ENCODE data around the genes IRAK1BP1, DOP1A, ME1 and SNX14.

DNA sequence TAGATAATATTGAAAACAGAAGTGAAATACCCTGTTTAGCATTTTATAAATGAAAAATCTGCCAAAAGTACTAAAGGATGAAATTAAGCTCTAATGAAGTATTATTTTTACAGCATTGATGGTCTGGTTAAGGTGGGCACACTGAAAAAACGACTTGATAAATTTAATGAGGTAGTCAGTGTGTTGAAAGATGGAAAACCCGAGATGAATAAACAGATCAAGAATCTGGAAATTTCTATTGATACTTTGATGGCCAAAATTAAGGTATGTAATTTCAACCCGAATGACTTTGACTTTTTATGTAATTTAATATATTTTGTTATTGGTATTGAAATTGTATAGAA, 137.7 kb downstream of the MYO6 start:
- PRO-cap = no peak

GRCh38 chr6:77461326-77461612, 2.0 kb downstream of the HTR1B start:
- PRO-cap = no peak

GRCh38 chr6:78866968-78868144, at the start of gene IRAK1BP1:
Gene IRAK1BP1 (plus strand): TSS chr6:78867551.
- PRO-cap = unidirectional peak, minus-strand start at chr6:78867478

- PRO-cap = no peak
Measured at GRCh38 chr6:79025797-79026404, 52.2 kb downstream of the PHIP start.

GRCh38 chr6:79064083-79064636, 13.9 kb downstream of the PHIP start:
- PRO-cap = no peak

DNA sequence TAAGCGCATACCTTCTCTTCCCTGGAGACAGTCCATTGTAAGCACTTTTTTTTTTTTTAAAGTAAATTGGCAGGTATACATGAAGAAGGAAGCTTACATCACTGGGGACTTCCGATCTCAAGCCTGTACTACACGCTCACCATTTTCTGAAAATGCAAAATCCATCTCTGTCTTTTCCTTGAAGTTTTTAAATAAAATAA, 92.9 kb upstream of the PHIP start:
- PRO-cap = no peak

GRCh38 chr6:80390630-80391200, 284.2 kb downstream of the BCKDHB start:
- PRO-cap = no peak

GRCh38 chr6:81487317-81487862, 265.1 kb downstream of the TENT5A start:
- PRO-cap = no peak

DNA sequence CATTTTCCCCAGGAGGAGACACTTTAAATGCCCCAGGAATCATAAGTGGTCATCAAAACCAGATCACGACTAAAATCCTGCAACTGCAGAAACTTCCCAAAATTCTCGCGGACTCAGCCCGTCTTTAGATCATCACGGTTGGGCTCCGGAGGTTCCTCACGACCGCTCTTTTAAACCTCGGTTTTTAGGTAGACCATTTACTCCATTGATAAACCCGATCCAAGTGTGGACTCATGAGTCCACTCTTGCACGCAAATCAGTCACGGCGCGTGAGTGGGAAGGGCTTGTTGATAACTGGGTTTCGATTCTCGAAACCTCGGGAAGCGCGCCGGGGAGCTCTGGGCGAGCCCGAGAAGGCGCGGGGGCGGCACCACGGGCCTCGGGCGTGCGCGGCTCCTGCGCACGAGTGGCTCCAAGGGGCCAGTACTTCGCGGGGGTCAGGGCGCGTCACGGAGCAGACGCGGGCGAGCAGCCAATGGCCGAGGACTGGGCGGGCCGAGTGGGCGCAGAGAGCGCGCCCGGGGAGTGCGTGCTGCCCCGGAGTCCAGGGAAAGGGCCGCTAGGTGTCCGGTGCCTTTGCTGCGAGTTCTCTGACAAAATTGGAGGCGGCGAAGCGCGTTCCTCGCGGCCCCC, 598 bp upstream of the TENT5A start:
- PRO-cap = bidirectional peak, plus-strand start at position 540 of the sequence, minus-strand start at position 408 of the sequence

DNA sequence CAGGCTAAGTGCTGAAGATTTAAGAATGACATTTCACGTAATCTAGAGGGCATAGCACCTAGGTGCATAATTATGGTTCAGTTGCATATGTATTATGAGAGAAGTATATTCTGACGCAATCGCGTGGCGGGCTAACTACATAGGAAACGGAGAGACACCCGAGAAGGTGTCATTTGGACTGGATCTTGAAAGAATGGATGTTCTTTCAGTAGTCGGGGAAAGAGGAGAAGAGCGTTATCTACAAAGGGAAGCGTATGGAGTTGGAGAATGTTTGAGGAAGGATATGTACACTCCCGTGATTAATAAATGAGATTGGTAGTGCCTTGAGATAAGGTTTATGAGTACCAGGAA, 1.9 kb upstream of the TENT5A start:
- PRO-cap = no peak

DNA sequence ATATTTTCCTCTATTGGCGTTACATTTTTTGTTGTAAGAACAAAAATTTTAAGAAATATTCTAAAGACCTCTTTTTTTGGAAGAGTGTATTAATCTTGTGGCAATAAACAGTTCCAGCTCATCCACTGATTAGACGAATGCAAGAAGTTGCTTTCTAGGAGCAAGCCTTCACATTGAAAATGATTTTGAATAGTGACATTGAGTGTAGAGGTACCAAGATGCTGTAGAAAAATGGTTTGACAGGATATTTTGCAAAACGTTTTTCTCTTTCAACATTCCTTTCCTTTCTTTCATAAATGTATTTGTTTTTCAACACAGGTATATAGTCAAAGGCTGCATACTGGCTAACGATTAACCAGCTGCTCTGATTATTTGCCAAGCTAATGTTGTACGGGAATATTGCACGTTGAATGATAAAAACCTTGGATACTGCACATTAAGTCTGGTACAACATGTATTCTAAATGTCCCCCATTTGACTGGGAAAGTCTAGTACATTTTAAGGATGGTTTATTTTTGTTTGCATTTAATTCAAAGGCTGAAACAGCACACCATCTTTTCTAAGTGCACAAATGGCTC, 78.8 kb upstream of the TENT5A start:
- PRO-cap = no peak

DNA sequence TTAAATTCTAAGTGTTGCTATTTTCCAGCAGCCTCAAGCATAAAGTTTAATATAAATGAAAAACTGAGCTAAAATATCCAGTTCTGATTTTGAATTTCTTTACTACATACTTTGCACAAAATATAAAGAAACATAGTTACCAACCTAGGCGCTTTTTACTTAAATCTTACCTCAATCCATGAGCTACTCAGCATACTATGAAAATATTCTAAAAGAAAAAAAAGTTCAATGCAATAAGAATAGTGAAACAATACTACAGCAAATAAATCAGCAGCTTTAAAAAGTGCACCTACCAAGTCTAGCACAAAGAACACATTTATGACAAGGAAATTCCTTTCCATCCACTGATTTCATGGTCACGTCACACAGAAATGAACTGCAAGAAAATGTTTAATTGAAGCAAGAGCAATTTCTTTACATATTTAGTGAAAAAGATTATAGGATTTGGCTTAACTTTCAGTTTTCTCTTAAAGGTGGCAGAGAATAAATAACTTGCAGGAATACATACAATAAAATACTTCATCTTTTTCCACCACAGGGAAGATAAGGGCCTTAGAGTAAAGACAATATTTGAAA, 36.3 kb downstream of the IBTK start:
- PRO-cap = no peak

DNA sequence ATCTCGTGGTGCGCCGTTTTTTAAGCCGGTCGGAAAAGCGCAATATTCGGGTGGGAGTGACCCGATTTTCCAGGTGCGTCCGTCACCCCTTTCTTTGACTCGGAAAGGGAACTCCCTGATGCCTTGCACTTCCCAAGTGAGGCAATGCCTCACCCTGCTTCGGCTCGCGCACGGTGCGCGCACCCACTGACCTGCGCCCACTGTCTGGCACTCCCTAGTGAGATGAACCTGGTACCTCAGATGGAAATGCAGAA, 31.4 kb downstream of the TPBG start:
- PRO-cap = no peak

DNA sequence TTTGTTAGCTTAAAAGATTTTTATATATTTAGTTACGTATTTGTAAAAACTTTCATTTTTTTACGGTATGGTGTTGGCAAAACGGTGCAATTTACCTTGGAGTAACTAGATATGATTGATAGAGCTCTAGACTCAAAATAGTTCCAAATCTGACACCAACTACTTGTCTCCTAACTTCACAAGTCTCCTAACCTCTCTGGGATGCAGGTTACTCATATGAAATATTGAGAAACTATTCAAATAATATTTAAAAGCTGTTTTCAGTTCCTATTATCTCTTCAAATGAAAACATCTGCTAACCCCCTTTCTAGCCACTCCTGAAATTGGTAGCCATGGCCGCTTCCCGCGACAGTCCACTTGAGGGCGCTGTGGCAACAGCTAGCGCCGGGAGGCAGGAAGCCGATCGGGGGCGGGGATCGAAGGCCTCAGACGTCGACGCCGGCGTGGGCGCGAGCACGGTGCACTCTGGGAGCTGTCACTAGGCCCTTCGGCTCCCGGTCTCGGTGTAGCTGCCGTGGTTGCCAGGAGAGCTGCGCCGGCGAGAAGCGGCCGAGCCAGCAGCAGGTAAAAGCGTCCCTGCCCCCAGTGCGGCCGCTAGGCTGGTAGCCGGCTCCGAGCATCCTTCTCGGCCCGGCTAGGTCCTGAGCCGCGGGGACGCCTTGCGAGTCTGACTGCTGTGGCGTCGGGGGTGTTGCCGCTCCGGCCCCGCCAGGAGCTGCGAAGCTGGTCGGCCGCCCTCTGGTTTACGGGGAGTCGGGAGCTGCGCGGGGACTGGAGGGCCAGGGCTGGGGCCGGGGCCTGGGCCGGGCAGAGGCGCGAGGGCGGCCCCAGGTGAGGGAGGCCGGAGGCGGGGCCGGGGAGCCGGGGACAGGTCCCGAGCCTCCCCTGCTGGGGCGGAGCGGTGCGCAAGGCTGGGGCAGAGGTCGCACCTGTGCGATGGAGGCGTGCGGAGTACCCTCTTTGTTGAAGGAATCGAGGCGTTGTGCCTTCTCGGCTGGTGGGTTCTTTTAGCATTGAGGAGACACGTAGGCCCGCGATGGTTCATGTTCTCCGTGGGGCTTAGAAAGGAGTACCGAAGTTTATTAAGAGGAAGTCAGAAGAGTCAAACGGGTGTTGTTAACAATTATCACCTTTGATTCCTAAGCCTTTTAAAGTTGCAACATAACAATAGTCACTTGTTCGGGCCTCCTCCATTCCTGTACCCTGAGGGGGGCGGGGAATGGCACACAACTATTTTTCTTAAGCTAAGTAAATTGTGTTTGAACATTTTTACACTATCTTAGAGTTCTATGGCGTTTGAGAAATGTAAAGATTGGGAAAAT, at the start of gene DOP1A:
Gene DOP1A, plus strand, starts transcription at position 456 of the 1,322 bp plus-strand sequence.
- PRO-cap = unidirectional peak, plus-strand start at position 402 of the sequence

GRCh38 chr6:83430863-83431612, at the start of gene ME1:
Gene ME1 (minus strand): TSS chr6:83431051.
- PRO-cap = bidirectional peak, plus-strand start at chr6:83431201, minus-strand start at chr6:83431071

- PRO-cap = no peak
Measured at GRCh38 chr6:84583702-84584172, 180.7 kb downstream of the TBX18 start.

- PRO-cap = no peak
Measured at GRCh38 chr6:85061721-85062177, 297.4 kb upstream of the TBX18 start.

DNA sequence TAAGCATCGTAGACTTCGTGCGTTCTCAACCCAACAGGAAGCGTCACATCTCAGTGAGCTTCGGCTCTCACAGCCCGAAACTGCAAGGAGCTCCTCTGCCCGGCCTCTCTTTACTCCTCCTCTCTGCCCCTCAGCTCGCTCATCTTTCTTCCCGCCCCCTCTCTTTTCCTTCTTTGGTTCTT, 520 bp upstream of the NT5E start:
- PRO-cap = bidirectional peak, plus-strand start outside the sequence, minus-strand start at position 55 of the sequence

DNA sequence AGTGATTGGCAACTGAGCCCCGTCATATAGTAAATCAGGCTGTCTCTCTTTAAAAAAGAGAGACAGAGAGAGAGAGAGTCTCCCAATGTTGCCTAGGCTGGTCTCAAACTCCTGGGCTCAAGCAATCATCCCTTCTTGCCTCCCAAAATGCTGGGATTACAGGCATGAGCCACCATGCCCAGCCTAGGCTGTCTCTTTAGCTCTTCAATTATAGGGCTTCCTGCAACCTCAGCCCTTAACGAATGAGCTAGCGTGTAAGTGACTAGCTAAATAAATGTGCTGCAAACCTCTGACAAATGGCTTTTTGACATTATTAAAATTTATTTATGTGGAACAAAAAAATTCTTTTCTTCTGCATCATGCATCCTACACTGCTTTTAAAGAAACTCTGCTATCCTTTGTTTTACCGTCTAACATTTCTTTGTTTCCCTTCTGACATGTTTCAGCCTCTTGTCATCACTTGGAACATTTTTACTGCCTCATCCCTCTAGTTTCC, 9.2 kb downstream of the NT5E start:
- PRO-cap = no peak

GRCh38 chr6:85593375-85594388, at the start of gene SNX14:
Gene SNX14 (minus strand): TSS chr6:85593858.
- PRO-cap = bidirectional peak, plus-strand start at chr6:85593646, minus-strand start at chr6:85593576; bidirectional peak, plus-strand start at chr6:85594104, minus-strand start at chr6:85593885